Duodenum (tissue), 1 donor: Measurements from ENCODE around the gene ANKRA2.

- PRO-cap, result no peak
These were observed 15.7 kb downstream of the BTF3 start for GRCh38 chr5:73513963-73514308.

DNA sequence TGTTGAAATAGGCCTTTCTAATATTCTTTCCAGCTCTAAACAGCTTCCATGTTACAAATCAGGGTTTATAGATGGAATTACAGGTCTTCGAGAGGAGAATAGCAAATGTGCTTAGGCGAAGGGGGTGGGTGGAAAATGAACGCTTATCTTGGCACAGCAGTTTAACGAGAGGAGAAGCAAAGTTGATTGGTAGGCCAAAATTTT lies 880 bp downstream of the ANKRA2 start:
- PRO-cap, result no peak

GRCh38 chr5:73564861-73565897 lies at the start of gene ANKRA2:
Gene ANKRA2 (minus strand): TSS chr5:73565639.
- PRO-cap, result unidirectional peak, minus-strand start at chr5:73565350; bidirectional peak, plus-strand start at chr5:73565754, minus-strand start at chr5:73565430

GRCh38 chr5:73749666-73750649 lies 124.0 kb downstream of the ARHGEF28 start:
- PRO-cap, result no peak

DNA sequence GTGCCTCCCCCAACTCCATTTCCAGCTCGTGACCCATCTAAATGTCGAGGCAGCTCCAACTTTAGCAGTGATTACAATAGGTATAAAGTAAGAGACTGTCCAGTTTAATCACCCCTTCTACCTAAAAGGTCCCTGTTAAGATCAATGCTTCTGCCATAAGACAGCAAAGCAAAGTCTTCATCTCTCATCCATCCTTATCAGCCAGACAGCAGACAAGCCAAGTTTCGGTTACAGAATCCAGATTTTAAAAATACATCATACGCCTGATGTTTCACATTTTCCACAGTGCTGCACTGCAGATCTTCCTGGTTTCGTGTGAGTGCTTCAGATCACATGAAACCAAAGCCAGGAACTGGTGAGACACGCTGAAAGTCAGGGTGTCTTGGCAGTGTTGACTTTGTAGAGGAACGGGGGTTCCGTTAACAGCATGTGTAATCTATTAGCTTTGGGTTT lies 447.7 kb downstream of the ENC1 start:
- PRO-cap, result no peak

GRCh38 chr5:74394777-74395141 lies 245.8 kb downstream of the ENC1 start:
- PRO-cap, result no peak

- PRO-cap, result no peak
These were observed 61.4 kb downstream of the ENC1 start for GRCh38 chr5:74579030-74579667.

- PRO-cap, result no peak
These were observed 10.7 kb downstream of the ENC1 start for GRCh38 chr5:74629669-74630325.

DNA sequence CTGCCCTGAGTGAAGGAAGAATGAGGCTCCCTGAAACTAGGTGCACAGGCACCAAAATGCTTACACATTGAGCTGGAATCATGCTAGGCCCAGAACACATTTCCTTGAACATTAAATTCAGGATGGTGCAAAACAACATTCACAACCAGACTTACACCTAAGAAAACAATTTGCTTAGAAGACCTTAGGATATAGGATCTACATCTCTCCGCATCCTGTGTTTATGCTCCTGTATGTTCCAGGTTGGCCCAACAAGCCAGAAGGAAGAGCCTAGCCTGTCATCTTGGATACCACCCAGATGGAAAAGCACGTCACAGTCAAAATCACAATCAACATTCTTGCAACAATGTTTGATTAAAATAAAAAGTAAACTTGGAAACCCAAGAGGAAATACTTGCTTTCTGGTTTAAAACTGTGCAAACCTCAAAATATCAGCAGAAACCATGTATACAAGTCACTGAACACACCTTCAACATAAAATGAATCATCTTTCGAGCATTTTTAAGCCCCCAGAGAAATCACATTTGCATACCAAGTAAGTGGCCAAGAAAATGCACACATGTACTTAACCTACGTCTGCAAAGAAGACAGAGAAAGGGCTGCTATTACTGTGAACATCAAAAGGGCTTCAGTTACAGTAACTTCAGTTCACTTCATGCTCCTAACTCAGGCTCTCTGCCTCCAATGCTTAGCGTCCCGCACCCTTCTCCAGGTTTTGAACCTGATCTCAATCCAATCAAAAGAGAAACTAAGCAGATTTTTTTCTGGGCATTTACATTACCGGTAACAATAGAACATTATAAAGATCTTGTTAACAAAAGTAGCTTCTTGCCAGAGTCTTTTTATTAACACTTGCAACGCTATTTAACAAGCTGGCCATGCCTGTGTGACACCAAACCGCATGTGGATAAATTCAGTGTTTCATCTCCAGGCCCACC lies 1.5 kb downstream of the ENC1 start:
- PRO-cap, result no peak

- PRO-cap, result no peak
These were observed 22.3 kb downstream of the HEXB start for GRCh38 chr5:74707248-74707734.

GRCh38 chr5:74766282-74766773 lies 589 bp downstream of the GFM2 start:
- PRO-cap, result no peak

GRCh38 chr5:74864875-74865293 lies 1.3 kb downstream of the FAM169A start:
- PRO-cap, result no peak

GRCh38 chr5:75337425-75338419 lies 702 bp downstream of the HMGCR start:
- PRO-cap, result bidirectional peak, plus-strand start at chr5:75337670, minus-strand start at chr5:75337665

DNA sequence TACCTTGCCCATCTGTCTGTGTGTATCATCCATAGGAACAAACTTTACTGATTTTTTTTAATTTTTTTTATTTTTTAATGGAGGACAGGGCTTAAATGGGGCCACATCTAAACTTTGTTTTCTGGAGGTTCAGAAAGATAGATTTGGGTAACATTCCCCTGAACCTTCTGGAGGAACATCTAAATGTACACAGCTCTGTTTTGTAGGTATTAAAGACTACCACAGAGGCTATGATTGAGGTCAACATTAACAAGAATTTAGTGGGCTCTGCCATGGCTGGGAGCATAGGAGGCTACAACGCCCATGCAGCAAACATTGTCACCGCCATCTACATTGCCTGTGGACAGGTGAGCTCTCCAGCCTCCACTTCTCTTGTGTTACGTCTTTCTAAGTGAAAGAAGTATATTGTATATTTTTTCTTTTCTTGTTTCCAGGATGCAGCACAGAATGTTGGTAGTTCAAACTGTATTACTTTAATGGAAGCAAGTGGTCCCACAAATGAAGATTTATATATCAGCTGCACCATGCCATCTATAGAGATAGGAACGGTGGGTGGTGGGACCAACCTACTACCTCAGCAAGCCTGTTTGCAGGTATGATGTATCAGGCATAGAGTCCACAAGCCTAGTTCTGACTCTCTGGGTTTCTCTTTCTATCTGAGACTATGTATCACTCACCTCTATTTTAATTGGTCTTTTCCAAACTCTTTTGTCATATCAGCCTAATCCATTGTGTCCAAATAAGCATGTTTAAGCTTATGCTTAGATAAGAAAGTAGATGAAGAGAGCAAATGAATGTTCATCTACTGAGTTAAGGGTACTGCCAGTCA lies 22.2 kb downstream of the HMGCR start:
- PRO-cap, result no peak

- PRO-cap, result no peak
These were observed 30.4 kb downstream of the CERT1 start for GRCh38 chr5:75480780-75481607.

DNA sequence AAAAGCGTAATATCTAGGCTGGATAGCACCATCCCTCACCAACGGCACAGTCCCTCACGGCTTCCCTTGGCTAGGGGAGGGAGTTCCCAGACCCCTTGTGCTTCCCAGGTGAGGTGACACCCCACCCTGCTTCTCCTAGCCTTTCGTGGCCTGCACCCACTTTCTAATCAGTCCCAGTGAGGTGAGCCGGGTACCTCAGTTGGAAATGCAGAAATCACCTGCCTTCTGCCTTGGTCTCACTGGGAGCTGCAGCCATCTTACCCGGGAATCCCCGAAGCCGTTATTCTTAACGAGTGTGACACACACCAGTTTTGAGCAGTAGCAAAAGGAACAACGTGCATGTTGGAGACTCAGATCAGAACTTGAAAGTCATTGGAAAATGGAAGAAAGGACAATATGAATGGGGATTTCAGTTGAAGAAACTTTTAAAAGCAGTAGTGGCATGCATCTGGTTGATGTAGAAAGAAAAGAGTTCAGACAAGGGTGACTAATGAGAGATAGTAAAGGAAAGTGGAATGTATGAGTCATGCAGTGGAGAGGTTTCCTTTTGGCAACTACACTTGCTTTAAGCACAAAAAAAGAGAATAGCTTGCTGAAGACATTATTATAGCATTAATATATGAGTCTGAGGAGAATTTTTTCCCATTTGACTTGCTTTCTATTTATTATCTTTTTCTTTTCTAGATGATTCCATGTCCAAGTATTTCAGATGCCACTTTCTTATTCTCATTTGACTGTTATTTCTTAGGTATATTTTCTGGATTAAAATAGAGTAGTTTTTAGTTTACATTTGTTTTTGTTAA lies 44.5 kb upstream of the ANKDD1B start:
- PRO-cap, result no peak

DNA sequence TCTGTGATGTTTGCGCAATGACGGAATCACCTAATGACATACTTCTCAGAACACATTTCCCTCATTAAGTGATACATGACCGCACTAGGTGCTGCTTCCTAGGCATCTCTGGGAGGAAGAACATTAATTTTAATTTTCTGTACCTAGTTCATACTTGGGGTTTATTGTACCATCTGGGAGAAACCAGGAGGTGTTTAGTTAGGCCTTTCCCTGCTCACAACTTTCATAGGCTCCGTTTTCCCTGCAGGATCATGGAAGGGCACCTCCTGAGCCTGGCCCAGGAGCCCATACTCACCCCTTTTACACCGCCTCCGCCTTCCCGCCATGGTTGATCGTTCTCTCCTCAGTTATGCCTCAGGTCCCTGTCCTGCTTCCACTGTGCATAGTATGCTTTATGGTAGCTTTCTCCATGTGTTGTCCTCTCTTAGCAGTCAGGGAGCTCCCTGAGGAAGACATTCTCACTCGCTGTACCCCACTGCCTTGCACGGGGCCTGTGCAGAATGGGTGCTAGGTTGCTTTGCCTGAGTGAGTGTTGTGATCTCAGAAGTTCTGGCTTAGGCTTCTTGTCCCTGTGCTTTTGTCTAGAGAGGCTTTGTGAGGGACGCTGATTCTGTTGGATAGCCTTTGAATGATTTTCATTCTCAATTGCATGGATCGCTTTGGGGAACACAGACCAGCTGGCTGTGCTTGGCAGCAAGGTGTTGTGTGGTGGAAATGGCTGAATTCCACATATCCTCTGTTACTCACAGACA lies 75.9 kb downstream of the IQGAP2 start:
- PRO-cap, result unidirectional peak, plus-strand start at position 64 of the sequence

DNA sequence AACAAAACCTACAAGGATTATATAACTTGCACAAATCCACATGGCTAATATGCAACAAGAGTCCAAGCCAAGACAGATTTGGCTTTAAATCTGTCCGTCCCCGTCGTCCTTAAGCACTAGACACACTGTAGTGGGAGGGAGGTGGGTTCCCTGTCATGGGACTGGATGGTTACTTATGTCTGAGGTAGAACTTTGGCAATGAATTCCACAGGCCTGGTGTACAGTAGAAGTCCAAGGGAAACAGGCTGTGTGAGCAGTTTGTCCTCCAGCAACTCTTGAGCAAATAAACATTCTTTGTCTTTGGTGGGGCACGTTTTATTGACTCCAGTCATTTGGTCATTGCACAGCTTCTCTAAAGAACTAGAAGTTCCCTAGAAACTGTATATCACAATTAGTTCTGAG lies 24.9 kb upstream of the F2R start:
- PRO-cap, result no peak

DNA sequence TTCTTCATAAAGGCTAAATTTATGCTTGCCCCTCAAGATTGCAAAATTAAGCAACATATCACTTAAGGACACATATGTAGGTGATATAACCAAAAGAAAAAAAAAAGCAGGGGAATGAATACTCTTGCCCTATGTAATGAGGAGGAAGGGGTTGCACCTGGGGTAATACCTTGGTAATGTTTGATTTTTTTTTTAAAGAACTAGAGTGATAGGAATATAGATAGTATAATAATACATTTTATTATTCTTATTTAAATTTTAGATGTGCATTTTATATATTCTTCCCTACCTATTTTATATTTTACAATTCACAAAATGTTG lies 15.7 kb upstream of the CRHBP start:
- PRO-cap, result no peak

- PRO-cap, result no peak
These were observed 45.9 kb upstream of the ZBED3 start for GRCh38 chr5:77132650-77133628.